ENCODE data around the genes AGMO and AHR.

GRCh38 chr7:12685482-12686116, 1.8 kb upstream of the ARL4A start:
- RAMPAGE, long total RNA, result no peak
- RRBS, result no CpG with 5 or more reads among the region's 15 CpGs

DNA sequence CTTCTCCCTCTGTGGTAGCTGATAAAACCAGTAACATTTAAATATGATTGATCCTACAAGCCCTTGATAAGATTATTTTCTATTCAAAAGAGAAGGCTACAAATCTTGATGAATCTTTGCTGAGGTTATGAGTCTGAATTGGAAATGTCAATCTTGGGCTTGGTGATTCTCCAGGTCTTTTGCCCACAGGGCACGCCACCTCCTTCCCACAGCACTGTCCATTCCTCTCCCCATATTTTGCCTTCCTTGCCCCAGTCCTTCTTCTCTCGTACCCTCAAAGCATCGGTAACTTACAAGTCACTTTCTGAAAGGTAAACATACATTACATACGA, 241.2 kb downstream of the ARL4A start:
- RAMPAGE, long total RNA, result no peak
- RRBS, result no CpG with 5 or more reads among the region's 4 CpGs

DNA sequence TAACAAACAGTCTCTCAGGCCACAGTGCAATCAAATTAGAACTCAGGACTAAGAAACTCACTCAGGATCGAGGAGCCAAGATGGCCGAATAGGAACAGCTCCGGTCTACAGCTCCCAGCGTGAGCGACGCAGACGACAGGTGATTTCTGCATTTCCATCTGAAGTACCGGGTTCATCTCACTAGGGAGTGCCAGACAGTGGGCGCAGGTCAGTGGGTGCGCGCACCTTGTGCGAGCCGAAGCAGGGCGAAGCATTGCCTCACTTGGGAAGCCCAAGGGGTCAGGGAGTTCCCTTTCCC, 183.3 kb downstream of the ETV1 start:
- RAMPAGE, long total RNA, result no peak
- RRBS, result no CpG with 5 or more reads among the region's 14 CpGs

DNA sequence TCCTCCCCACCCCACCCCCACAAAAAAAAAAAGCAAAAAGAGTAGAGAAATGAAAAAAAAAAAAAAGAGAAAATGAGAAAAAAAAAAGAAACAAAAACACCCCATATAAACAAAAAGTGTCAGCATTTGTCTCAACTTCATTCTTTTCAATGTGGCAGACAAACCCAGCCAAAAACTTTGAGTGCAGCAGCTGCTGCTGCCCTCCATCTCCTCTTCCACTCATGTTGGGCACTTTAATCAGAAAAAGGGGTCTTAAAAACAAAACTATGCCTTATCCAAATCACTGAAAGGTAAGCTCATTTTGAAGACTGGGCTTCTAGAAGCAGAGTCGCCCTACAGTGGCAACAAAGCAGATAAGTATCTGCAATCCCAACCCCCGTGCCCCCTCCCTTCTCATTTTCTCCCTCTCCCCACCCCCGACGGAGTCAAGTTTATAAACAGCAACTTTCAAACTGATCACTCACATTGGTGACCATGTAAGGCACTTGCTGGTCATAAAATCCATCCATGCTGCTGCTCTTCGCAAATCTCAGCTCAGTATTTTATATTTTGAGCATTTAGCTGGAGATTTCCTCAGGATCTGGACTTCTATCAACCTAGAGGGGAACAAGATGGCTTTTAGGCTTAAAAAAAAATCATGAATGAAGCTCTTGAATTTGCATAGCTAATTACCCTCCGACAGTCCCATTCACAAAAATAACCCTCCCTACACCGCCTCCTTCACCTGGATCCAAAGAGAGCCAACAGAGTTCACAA, 744 bp downstream of the ETV1 start:
- RAMPAGE, long total RNA, result no peak
- RRBS, result no CpG with 5 or more reads among the region's 7 CpGs

GRCh38 chr7:14351053-14351536, 361.6 kb upstream of the ETV1 start:
- RAMPAGE, long total RNA, result no peak
- RRBS, result no CpG with 5 or more reads among the region's 5 CpGs

- RAMPAGE, long total RNA, result no peak
- RRBS, result no CpG with 5 or more reads among the region's 9 CpGs
Observed at GRCh38 chr7:14836405-14836910, 66.1 kb downstream of the DGKB start.

- RAMPAGE, long total RNA, result no peak
- RRBS, result no CpG with 5 or more reads among the region's 1 CpG
Observed at GRCh38 chr7:15538003-15538205, 23.9 kb downstream of the AGMO start.

GRCh38 chr7:15561660-15562311, at the start of gene AGMO:
TSS of gene AGMO (minus strand) at chr7:15562015.
- RAMPAGE, long total RNA, result no peak
- RRBS, result no CpG with 5 or more reads among the region's 7 CpGs

- RAMPAGE, long total RNA, result no peak
- RRBS, result no CpG with 5 or more reads among the region's 5 CpGs
Observed at GRCh38 chr7:15684416-15684823, 2.1 kb downstream of the MEOX2 start.

DNA sequence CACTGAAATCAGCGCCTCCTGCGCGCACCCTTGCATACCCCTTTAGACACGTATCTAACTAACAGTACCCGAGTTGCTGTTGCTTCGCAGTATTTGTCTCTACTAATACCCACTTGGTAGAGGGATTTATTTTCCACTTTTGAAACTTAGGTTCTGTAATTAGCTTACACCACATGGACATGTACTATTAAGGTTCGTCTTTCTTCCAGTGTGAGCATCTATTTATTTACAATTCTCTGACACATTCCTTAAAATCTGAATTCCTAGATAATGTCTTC, 1.5 kb downstream of the MEOX2 start:
- RAMPAGE, long total RNA, result no peak
- RRBS, result no CpG with 5 or more reads among the region's 7 CpGs

DNA sequence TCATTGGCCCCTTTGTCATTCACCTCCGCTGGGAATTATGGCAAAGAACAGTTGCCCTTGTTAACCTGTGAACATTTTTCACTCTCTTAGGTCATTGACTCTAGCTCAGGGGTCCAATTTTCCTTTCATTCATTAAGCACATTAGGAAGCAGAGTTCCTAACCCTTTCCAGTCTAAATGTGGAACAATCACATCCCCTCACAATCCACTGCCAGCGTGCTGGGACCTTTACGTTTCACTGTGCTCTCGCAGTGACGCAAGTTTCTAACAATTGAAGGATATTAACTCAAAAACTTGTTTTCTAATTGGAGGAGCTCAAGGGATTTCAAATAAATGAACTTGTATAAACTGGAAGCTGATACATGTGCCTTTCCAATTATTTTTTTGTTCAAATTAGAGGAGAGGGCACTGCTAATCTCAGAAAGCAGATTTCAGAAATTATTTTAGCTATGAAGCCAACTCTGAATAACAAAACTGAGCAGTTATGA, 79.3 kb upstream of the MEOX2 start:
- RAMPAGE, long total RNA, result no peak
- RRBS, result no CpG with 5 or more reads among the region's 5 CpGs

DNA sequence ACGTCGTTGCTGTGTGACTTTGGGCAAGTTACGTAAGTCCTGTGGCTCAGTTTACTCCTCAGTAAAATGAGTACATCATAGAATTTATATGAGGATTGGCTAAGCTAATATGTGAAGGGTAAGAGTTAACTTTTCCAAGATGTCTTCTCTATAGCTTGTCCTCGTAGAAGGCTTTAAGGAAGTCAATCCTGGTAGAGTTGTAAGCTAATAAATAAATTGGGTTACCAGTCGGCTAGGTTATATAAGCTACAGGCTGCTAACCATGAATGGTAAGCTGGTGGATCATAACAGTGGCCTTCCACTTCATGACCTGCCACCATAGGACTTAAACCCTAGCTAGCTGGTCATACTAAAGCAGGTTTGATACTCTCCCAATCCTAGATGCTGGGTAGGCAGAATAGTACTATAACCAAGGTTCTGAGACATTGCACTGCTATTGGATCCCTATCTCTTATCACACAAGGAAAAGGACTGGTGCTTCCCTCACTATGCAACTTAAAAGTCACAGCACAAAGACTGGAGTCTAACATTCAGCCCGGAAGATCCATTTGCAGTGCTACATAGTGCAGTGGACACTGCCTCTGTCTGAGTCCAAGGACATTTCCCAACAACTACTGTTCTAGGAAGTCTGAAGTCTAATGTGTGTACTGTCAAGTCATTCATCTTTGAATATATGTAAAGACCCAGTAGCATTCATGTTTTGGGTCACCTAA, 156.3 kb downstream of the CRPPA start:
- RAMPAGE, long total RNA, result no peak
- RRBS, result no CpG with 5 or more reads among the region's 6 CpGs

DNA sequence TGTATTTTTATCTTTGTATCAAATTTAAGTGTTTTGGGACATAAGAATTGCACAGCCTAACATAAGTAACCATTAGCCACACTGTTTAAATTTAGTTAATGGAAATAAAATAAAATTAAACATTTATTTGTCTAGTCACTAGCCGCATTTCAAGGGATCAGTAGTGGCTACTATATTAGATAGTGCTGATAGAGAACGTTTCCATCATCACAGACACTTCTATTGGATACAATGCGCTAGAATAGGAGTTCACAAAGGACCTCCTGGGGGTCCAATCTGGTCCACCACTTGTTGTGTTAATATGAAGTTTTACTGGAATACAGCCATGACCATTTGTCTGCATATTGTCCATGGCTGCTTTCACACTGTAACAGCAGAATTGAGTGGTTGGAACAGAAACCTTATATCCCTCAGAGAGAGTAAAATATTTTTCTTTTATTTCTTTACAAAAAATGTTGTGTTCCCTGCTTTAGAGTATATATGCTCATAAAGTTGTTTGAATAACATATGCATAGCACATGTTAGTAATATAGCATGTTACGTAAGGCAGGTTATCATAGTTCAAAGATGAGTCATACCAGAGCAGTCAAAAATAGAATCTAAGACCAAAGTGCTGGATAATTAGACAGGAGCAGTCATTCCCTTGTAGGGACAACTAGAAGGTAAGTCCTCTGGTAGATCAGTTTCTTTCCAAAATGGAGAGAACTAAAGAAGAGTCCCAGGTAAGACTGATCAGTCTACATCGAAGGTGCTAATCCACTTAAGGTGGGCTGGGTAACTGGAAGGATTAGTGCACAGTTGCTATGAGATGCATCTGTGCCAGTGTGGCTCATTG, 14.8 kb downstream of the BZW2 start:
- RAMPAGE, long total RNA, result no peak
- RRBS, result no CpG with 5 or more reads among the region's 5 CpGs

DNA sequence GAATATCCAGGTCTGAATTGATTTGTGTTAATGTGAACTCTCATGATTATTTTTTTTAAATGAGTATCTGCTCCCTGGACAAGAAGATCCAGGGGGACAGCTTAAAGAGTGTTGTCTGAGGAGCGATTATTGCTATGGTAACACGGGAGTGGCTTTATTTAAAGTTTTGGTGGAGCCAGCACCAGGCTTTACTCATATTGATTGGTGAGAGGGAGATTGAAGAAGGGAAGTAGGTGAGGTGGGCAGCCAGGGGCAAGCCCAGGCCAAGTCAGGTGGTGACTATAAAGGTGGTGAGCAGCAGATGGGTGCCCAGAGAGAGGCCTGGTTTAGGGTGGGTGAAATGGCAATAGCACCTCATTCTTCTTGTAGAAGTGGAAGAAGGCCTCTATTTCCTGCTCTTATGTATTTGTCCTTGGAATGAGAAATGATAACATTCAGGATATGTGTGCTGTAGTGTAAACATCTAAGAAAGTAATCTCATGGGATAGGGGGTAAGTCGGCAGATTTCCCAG, 10.3 kb upstream of the AGR2 start:
- RAMPAGE, long total RNA, result no peak
- RRBS, result no CpG with 5 or more reads among the region's 3 CpGs

GRCh38 chr7:17298395-17299405, at the start of gene AHR:
TSS of gene AHR (plus strand) at chr7:17298652.
- RAMPAGE, long total RNA, result no peak
- RRBS, result 1% methylated on average over 47 of the region's 120 CpGs

GRCh38 chr7:17302586-17303069, 4.2 kb downstream of the AHR start:
- RAMPAGE, long total RNA, result no peak
- RRBS, result no CpG with 5 or more reads among the region's 8 CpGs

DNA sequence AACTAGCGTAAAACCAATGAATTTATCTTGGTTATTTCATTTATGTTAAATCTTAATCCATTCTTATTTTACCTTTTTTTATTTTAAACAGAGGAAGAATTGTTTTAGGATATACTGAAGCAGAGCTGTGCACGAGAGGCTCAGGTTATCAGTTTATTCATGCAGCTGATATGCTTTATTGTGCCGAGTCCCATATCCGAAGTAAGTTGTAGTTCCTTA, 36.3 kb downstream of the AHR start:
- RAMPAGE, long total RNA, result no peak
- RRBS, result no CpG with 5 or more reads among the region's 4 CpGs

- RAMPAGE, long total RNA, result no peak
- RRBS, result no CpG with 5 or more reads among the region's 8 CpGs
Observed at GRCh38 chr7:17338942-17339826, 40.7 kb downstream of the AHR start.

DNA sequence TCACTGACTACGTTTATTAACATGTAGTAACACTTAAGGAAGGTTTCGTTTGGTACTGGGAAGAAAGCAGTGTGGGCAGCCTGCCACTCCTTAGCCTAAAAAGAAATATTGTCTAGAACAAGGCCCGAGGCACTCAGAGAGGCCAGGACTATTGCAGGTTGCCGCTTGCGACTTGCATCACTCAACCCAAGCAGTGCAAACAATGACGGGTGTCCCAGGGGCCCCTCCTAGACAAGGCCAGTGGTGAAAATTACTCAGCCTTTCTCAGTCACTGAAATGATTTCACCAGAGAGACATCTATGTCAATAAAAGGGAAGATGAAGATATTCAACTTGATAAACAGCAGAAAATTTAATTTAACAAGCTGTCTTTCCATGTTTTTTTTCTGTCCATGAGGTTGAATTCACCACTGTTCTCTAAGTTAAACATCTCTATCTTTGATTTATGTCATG, 243.8 kb downstream of the SNX13 start:
- RAMPAGE, long total RNA, result no peak
- RRBS, result no CpG with 5 or more reads among the region's 6 CpGs

- RAMPAGE, long total RNA, result no peak
- RRBS, result no CpG with 5 or more reads among the region's 1 CpG
Observed at GRCh38 chr7:18019577-18020000, 8.1 kb downstream of the PRPS1L1 start.

Measured in hepatocyte (in vitro differentiated cells and primary cell).